Jurkat, Clone E6-1 (cell line): ENCODE data around the genes PCGF1 and REG3A.

- RRBS: 7% methylated on average over 14 of the region's 83 CpGs
These were observed at the start of gene PCGF1 for GRCh38 chr2:74507073-74508205. Gene PCGF1, minus strand, starts transcription at chr2:74507695.

DNA sequence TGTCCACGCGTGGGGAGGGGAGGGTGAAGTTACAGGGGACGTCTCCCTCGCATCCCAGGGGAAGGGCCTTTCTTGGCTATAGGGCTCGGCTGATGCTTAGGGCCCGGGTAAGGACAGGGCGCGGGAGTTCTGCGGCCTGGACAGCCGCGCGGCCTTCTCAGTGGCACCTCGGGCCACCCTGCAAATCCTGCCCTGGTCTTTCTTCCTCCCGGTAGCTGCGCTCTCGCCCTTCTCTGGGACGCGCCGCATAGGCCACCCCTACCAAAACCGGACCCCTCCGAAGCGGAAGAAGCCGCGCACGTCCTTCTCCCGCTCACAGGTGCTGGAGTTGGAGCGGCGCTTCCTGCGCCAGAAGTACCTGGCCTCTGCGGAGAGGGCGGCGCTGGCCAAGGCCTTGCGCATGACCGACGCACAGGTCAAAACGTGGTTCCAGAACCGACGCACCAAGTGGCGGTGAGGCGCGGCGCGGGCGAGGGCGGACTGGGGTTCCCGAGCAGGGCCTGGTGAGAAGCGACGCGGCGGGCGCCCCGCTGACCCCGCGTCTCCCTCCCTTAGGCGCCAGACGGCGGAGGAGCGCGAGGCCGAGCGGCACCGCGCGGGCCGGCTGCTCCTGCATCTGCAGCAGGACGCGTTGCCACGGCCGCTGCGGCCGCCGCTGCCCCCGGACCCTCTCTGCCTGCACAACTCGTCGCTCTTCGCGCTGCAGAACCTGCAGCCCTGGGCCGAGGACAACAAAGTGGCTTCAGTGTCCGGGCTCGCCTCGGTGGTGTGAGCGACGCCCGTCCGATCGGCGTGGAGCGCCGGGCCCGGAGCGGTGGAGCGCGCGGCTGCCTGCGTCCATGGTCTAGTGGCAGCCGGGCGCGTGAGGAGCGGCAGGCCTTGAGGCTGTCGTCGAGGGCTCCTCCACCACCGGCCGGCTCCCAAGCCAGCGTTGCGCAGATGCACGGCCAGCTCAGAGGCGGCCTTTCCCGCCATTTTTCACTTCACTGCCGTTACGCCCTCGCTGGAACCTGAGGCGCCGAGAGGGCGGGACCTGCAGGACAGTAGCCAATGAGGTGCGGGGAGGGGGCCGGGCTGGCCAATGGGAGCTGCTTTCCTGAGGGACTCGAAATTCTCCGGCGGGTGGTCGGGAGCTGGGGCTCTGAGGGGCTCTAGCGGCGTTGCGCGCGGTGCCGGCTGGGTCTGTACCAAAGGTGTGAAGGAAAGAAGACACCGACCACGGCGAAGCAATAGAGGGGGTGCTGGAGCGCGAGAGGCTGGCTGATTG lies 1.6 kb downstream of the TLX2 start:
- RRBS: 95% methylated on average over 21 of the region's 131 CpGs

- RRBS: 92% methylated on average over 11 of the region's 57 CpGs
These were observed 5.1 kb downstream of the LOXL3 start for GRCh38 chr2:74548560-74549185.

DNA sequence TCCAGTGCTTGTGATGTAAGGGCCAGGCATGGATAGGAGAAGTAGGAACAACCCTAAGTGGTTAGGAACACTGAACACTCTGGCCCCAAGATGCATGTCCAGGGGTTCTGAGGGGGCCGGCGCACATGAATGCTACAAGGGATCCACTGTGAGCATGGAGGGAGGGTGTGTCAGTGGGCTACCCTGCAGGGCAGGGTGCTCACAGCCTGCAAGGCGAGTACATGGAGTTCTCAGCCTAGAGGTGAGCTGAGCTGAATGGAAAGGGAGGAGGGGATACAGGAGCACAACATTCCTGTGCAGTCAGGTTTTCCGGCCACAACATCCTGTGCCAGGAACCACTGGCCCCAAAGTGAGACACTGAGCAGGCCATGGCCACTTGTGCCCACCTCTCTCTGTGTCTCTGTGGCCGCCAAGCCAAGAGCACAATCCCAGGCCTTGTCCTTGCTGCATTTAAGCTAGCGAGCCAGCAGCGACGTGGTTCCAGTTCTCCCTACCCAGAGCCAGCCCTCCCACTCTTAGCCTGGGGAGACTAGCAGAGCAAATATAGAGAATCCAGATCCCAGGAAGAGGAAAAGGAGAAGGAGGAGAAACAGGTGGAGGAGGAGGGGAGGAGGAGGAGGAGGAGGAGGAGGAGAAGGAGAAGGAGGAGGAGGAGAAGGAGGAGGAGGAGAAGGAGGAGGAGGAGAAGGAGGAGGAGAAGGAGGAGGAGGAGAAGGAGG lies 6.1 kb downstream of the DOK1 start:
- RRBS: no CpG with 5 or more reads among the region's 8 CpGs

DNA sequence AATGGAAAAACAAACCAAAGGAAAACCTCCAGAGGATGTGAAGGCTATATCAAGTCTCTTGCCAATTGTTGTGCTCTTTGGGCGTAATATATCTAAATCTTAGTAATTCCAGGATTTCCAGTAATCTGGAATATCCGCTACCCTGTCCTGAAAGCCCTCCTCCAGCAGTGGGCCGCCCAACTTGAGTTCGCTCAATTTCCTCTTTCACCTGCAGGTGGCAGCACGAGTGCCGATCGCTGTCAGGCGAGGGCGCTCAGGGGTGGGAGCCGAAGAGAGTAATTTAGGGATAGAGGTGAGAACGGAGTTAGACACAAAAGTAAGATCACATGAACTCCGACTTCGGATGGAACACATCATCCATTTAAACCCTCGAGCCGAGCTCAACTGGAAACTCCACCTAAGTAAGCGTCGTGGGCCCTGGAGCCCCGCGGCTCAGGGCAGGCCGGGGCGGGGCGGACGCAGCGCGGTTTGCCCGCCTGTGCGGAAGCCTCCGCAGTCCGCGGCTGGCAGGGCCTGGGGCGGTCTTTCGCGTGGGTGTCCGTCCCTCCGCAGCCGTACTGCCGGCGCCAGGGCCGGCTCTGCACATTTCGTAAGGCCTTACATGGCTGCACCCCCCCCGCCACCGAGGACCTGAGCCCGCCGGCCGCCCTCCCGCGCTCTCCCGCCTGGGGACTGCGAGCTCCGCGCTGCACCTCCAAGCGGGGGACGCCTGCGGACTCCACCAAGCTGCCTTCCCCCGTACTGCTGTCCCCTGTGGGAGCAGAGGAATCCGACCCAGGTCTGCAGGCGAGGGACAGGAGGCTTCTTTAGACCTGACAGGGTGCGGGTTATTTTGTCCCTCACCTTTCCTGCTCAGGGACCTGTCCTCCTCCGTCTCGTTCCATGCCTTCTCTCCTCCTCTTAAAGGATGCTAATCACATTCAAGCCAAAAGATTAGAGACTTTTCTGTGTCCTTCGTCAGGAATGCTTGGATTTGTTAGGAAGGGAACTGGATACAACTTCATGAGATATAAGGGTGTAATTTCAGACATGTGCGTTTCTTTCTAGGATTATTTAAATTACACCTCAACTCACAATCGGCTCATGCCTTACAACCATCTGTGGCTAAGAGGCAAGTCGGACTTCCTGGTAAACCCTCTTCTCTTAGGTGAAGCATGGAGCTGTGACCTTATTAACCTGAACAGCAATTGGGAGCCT lies 61.3 kb downstream of the SEMA4F start:
- RRBS: under 1% methylated on average over 6 of the region's 64 CpGs

GRCh38 chr2:74844956-74845964 lies 11.3 kb downstream of the HK2 start:
- RRBS: no CpG with 5 or more reads among the region's 10 CpGs

- RRBS: no CpG with 5 or more reads among the region's 5 CpGs
These were observed 39.0 kb downstream of the HK2 start for GRCh38 chr2:74872831-74873420.

- RRBS: no CpG with 5 or more reads among the region's 23 CpGs
These were observed 40.1 kb downstream of the HK2 start for GRCh38 chr2:74873871-74874614.

DNA sequence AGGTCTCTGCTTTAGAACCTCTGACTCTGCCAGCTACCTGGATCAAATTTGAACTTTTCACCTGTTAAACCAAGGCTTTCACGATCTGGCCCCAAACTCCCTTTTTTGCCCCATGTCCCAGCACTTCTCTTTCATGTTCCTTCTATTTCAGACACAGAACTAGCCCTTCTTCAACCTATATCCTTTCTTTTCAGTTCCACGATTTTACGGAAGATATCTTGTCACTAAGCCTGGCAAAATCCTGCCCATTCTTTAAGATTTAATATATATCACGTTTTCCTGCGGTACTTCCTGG lies 39.5 kb upstream of the POLE4 start:
- RRBS: no CpG with 5 or more reads among the region's 5 CpGs

DNA sequence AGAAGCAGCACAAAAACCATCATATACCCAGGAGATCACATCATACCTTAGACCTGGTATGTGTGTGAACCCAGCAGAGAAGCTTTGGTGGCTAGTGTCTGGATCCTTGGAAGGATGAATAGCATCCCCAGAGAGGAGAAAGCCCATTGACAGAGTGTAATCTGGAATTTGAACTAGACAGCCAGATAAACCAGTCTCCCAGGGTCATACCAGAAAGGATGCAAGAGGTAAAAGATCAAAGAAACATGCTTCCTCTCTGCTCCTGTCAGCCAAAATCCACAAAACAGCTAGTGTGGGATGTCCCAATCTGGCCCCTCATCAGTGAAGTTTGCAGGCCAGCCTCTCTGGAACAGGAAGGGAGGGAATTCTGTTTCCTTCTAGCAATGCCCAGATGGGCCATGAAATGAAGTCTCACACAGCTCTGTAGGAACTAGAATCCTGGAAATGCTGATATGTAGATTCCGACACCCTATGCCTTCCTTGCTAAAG lies 38.2 kb downstream of the EVA1A start:
- RRBS: no CpG with 5 or more reads among the region's 1 CpG

DNA sequence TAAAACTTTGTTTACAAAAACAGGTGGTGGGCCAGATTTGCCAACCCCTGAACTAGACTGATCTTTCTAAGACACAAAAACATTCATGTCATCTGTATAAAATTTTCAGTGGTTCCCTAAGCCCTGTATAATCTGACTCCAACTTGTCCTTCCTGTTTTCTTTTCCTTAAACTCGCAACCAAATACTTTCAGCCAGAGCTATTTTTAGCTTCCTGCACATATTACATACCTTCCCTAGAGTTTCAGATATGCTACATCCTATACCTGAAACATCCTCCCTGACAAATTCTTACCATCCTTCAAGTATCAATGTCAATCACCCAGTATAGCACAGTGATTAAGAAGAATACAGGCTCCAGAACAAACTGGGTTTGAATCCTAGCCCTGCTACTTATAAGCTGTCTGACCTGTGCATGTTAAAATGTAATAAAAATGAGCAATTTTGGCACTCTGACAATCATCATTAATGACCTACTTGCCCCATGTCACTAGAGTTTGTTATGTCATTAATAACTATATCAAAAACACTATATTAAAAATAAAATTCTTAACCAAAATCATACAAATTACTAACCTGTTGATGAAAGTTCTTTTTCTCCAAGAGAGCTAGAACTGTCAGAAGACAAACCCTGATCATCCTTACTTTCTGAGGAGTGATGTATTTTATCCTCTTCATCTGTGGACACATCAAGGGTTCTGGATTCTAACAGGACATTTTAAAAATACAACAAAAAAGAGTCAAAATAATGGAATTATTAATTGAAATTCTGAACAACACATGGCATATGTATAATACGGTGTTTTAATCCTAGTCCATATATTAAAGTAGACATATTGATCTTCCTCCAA lies 4.5 kb downstream of the GCFC2 start:
- RRBS: no CpG with 5 or more reads among the region's 2 CpGs

DNA sequence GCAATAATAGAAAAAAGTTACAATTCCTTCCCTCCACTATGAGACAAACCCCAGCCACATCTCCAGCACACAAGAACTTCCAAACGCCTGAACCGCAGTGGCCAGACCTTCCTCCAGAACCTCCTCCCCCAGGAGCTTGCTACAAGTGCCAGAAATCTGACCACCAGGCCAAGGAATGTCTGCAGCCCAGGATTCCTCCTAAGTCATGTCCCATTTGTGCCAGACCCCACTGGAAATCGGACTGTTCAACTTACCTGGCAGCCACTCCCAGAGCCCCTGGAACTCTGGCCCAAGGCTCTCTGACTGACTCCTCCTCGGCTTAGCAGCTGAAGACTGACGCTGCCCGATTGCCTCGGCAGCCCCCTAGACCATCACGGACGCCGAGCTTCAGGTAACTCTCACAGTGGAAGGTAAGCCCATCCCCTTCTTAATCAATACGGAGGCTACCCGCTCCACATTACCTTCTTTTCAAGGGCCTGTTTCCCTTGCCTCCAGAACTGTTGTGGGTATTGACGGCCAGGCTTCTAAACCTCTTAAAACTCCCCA lies 431.6 kb downstream of the LRRTM4 start:
- RRBS: no CpG with 5 or more reads among the region's 13 CpGs

DNA sequence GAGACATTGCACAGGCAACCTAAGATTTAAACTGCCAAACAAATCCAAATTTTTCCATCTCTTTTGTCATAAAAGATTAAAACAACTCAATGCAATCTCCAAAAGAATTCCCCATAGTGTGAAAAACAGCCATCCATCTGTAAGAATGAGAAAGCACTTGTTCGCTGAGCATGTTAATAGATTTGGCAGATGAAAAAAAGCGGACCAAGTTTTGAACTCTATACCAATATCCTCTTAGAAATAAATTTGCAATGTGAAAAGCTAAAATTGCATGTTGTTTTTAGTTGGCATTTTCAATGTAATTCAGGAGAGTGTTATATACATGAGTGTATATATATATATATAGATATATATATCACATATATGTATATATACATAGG lies 418.9 kb downstream of the LRRTM4 start:
- RRBS: no CpG with 5 or more reads among the region's 2 CpGs

DNA sequence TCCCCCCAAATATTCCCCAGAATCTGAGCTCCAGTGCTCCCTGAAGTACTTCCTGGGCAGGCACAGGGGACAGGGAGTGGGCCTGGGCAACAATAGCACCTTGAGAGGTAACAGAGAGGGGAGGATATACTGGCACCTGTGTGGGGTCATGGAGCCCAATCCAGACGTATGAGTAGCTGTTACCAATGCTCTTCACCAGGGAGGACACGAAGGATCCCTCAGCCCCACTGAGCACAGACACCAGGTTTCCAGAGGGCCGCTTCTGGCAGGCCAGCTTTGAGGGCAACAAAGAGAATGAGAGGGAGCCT lies 1.4 kb downstream of the REG3A start:
- RRBS: no CpG with 5 or more reads among the region's 3 CpGs

- RRBS: no CpG with 5 or more reads among the region's 4 CpGs
These were observed at the start of gene REG3A for GRCh38 chr2:79159130-79159810. Gene REG3A, minus strand, starts transcription at chr2:79159753.

DNA sequence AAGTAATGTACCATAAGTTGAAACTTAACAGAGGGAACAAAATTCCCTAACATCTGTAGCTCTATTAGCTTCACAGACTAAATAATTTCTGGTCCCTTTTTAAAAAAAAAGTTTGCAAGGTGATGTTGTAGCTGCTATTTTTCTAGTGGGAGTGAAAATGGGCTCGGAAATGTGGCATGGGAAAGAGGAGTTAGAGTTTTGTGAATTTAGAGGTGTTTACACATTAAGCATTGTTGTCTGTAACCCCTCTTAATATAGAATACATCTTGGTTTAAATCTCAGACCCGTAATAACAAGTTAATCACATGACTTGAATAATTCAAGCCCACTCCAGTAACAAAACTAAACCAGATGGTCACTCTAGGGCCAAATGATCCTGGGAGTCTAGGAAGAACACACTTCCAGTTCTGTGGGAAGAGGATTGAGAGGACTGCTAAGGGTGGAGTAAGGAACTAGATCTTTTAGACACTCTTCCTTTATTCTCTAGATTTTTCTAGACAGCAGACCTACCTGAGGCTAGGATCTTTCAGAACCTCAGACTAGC lies 1.9 kb downstream of the SUCLG1 start:
- RRBS: no CpG with 5 or more reads among the region's 2 CpGs

- RRBS: no CpG with 5 or more reads among the region's 7 CpGs
These were observed 31.4 kb downstream of the TRABD2A start for GRCh38 chr2:84849352-84849973.

GRCh38 chr2:84919821-84920750 lies 14.6 kb downstream of the TMSB10 start:
- RRBS: no CpG with 5 or more reads among the region's 12 CpGs

GRCh38 chr2:84971316-84971537 lies 266 bp downstream of the KCMF1 start:
- RRBS: 2% methylated on average over 8 of the region's 32 CpGs